A172 (cell line): ENCODE results near the genes TMEM252, PRKACG, PTAR1 and MAMDC2.

DNA sequence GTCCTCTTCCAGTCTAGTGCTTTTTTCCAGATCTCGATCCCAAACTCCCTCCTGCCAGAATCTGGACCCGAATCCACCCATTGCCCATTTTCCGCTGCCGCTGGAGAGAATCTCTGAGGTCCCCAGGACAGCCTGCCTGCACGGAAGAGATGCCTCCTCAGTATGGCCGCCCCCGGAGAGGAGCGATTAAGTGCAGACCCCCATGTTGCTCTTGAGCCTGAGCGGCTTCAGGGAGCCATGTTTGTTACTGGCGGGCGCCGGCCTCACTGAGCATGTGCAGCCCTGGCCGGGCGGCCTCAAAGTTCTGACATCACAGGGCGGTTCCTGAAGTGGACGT, 1342.9 kb downstream of the SPATA31A7 start:
- RAMPAGE, long total RNA: no peak

GRCh38 chr9:63708778-63709186, 1576.2 kb downstream of the FOXD4L5 start:
- RAMPAGE, long total RNA: no peak

- RAMPAGE, long total RNA: no peak
These were observed 89.3 kb downstream of the FOXD4L5 start for GRCh38 chr9:65195710-65196195.

DNA sequence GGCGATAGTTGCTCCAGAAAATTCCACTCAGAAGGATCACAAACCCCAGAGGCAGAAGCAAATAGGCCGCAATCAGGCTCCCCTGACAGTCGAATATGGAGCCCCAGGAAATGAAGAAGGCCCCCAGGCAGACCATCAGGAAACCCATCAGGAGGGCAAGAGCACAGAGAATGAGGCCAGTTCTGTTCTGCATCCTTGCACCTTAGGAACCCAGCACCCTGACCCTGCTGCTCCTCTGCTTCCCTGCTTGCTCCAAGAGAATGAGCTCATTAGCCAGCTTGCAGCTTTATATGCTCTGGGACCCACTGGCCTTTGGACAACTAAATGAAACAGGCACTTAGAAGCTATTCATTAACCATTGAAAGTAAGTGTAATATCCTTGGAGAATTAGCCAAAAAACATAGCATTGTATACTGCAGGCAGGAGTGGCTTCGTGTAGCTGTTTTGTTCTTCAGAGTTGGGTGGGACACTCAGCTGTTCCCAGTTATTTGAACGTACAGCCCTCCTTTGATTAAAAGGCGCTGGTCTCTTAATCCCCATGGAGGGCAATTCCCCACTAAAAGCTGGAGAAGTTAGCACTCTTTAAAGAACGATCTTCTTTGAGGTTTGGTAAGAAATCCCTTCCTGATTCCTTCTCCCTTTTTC, at the start of gene TMEM252:
TMEM252 (minus strand) TSS at position 262 of the 645 bp plus-strand sequence.
- RAMPAGE, long total RNA: no peak

DNA sequence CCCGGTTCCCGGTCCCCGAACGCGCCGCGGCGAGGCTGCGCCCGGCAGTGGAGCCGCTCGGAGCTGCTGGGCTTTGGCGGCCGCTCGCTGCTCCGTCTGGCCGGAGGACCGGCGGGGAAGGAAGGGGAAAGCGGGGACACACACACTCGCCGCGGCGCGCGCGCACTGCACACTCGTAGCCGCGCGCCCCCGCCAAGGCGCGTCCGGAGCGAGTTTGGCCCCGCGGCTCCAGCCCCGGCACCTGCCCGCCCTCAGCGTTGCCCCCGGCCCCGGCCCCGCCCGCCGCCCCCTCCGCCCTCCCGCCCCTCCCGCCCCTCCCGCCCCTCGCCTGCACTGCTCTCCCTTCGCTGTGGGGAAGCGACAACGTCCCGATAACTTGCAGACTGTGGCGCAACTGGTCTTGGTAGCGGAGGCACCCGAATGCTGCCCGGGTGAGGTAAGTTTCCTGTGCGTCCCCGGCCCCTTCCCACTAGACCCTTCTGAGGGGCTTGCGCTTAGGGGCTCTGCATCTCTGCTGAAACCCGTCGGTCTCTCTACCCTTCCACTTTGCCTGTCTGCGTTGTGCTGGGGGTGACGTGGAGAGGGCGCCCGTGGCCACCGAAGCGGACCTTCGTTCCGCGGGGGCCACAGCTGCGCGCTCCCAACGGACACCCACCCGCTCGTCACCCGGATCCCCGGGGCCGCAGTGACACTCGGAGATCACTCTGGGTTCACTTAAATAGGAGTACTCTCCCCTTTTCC, 457 bp downstream of the PIP5K1B start:
- RAMPAGE, long total RNA: no peak

DNA sequence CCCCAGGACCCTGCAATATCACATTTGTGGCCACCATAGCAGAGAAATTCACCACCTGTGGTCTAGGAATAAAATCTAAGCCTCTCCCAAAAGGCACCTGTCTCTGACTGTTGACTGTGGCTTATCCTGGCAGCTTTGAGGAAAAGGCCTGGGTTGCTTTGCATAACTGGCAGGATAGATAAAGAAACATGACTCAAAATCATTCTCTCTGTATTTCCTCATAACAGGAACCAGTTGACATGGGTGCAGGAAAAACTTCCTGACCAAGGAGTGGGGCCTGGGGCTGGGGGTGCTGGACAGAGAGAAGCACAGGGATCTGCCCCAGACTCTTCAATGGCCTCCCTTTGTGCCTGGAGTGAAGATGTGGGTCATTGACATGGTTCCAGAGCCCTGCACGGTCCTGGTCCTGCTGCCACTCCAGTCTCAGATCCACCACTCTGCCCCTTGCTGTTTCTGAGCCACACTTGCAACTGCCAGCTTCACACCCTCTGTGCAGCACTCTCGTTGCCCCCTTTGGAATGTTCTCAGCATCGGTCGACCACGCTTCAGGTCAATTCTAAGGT, 10.0 kb downstream of the PIP5K1B start:
- RAMPAGE, long total RNA: no peak

DNA sequence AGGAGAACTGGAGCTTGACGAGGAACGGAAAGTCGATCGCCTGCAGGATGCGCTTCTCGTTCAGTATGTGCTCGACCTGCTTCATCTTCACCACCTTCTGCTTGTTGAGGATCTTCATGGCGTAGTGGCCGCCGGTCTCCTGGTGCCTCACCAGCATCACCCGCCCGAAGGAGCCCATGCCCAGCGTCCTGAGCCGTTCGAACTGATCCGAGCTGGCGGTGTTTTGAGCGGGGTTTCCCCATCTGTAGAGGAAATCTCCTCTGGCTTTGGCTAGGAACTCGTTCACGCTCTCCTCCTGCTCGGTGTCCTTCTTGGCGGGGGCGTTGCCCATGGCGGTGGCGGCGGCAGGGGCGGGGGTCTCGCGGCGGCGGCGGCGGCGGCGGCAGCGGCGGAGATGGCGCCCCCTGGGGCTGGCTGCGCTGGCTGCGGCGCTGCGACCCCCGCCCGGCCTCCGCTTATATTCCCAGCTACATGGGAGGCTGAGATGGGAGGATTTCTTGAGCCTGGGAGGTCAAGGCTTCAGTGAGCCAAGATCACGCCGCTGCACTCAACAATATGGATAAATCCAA, at the start of gene PRKACG:
PRKACG (minus strand) TSS at position 352 of the 569 bp plus-strand sequence.
- RAMPAGE, long total RNA: no peak

DNA sequence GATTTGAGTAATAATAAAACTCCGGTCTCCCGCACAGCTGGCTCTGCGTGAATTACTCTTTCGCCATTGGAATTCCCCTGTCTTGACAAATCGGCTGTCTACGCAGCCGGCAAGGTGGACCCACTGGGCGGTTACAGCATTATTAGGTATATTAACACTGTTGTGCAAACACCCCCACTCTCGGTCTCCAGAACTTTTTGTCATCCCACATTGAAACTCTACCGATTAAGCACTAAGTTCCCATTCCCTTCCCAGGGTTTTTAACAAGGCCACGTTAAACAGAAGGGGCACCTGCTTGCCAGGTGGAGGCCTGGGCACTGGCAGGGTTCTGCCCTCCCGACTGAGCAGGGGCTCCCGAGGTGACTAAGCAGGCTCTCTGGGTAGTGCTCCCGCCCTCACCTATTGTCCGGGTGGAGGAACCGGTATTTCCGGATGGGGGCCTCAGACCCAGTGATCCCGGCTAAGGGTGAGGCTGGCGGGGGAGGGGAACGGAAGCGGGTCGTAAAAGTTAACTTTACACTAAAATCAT, 53.6 kb upstream of the TJP2 start:
- RAMPAGE, long total RNA: no peak

- RAMPAGE, long total RNA: no peak
These were observed 53.0 kb upstream of the TJP2 start for GRCh38 chr9:69120924-69121620.

DNA sequence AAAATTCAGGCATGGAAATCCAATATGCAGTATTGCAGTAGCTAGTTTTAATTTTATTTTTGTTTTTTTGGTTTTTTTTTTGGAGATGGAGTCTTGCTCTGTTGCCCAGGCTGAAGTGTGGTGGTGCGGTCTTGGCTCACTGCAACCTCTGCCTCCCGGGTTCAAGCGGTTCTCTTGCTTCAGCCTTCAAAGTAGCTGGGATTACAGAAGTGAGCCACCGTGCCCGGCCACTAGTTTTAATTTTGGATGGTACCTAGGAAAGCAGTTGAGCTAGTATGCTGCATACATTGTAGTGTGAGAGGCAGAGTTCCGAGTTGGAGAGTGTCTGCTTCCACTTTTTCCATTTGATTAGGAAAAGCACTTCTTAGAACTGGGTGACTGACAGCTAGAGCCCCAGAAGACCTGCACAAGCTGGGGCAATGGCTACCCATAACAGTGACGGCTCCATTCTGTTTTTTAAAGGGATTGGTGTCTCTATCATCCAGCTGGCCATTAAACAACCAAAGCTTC, 3.6 kb downstream of the TJP2 start:
- RAMPAGE, long total RNA: no peak

GRCh38 chr9:69178256-69179519, 4.6 kb downstream of the TJP2 start:
- RAMPAGE, long total RNA: no peak

- RAMPAGE, long total RNA: no peak
These were observed 18.1 kb downstream of the TJP2 start for GRCh38 chr9:69192182-69192587.

DNA sequence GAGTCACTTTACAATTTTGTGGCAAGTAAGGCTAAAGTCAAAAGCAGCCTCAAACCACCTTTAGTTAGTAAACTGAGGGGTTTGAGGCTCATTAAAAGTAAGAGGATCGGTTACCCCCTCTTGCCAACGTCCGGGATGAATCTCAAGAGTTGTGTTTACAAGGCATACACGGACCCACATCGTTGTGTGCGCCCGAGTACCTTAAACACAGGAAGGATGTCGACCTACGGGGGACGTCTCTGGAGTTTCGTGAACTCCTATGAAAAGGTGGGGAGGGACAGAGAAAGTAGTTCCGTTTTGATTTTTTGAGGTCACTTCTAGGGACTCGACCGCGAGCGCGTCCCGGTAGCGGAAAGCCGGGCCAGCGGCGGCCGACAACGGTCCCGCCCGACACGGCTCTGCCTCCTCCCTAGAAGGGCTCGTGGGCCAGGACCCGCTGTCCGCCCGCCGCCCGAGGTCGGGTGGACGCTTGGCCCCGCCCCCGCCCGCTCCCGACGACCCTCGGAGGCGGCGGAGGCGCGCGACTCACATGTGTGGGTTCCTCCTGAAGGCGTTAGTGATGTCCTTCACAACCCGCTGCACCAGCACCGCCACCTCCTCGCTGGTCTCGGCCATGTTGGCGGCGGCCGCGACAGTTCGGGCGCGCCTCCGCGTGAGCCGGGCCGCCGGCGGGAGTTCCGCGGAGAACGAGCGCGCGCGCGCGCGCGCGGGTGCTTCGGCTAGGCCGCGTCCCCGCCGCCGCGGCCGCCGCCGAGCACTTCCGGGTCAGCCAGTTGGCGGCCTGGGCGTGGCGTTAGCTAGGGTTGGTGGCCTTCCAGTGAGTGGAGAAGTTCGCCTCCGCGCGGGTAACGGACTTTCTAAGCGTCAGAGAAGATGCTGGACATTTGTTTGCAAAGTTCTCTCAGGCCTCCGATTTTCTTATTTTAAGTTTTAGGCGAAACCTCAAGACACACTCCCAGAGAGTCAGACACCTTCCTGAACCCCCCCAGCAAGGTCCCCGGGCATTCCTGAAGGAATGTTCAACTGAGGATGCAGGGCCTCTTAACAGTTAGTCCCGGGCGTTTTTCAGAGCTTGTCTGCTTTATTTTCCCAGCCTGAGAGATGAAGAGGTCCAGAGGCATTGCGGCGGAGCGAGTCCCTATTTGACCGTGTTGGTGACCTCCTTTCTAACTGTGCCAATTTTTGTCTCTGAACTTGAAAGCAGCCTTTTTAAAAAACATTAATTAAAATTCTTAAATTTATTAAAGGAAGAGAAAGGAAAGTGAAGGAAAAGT, at the start of gene PTAR1:
PTAR1 (minus strand) TSS at position 688 of the 1,274 bp plus-strand sequence.
- RAMPAGE, long total RNA: no peak

GRCh38 chr9:70043312-70044288, at the start of gene MAMDC2:
TSS of gene MAMDC2 (plus strand) at chr9:70043848.
- RAMPAGE, long total RNA: no peak

- RAMPAGE, long total RNA: no peak
These were observed 6.2 kb downstream of the MAMDC2 start for GRCh38 chr9:70049752-70050259.

- RAMPAGE, long total RNA: no peak
These were observed 100.0 kb downstream of the MAMDC2 start for GRCh38 chr9:70143561-70144092.

GRCh38 chr9:70260960-70262019, 2.5 kb downstream of the SMC5 start:
- RAMPAGE, long total RNA: no peak

GRCh38 chr9:70282381-70282641, 23.5 kb downstream of the SMC5 start:
- RAMPAGE, long total RNA: no peak

DNA sequence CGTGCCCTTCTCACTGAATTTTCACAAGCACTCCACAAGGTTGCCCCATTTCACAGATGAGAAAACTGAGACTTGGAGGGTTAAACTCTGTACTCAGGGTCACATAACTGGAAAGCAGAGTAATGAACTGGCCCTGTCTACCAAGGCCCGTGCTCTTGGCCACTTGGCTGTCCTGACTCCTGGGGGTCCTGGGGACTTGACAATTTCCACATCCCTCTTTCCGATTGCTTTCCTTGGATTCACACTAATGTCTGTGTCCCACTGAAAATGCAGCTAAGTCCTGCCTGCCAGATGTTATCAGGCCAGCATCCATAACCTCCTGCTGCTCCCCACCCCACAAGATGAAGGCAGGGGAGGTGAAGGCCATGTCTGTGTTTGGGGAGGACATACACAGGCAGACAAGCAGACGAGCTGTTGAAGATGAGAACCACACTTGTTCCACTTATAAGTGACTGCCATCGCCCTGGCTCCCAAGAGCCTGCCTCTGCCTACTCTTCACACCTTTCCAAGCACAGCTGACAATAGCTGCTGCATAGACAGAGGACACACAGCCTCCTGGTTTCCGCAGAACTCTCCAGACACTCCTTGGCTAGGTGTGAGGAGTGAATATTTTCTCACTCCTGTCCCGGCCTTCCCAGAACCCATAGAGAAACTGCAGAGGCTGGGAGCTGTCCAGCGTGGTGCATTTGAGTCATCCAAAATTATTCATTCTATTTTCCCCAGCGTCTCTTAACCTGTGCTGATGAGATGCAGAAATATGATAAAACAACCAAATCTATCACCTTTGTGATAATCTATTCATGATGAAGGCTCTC, 24.9 kb downstream of the KLF9 start:
- RAMPAGE, long total RNA: no peak

DNA sequence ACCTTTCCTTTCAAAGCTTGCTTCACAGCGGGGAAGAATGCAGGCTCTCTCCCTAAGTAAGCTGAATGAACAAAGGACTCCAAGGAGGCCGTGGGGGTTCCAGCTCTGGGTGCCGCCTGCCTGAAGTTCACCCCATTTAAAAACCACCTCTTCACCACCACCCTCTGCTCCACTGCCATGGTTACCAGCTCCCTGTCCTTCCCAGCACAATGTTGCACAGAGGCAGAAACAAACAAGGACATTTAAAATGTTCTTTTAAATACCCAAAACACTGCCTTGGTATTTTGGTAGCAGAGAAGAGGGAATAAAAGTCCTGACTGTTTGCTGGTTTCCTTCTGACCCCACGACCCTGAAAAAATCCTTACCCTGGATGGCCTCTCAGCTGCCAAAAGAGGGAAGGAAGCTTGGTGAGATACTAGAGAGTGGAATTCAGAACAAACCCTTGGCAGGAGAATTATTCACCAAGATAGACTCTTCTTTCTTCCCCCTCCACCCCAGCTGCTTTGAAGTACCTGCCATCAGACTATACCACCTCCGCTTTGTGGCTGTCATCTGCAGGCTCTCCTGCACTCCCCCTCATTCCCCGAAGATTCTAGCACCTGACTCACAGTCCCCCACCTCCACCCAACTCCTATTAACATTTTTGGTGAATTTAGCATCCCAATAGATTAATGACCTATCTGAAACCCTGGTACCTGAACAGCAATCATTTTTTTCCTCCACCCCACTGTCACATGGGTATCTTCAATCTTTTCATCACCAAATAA, 7.2 kb upstream of the KLF9 start:
- RAMPAGE, long total RNA: no peak